AG10803 (cell line): ENCODE data around the genes TMEM92 and ANKRD40CL.

DNA sequence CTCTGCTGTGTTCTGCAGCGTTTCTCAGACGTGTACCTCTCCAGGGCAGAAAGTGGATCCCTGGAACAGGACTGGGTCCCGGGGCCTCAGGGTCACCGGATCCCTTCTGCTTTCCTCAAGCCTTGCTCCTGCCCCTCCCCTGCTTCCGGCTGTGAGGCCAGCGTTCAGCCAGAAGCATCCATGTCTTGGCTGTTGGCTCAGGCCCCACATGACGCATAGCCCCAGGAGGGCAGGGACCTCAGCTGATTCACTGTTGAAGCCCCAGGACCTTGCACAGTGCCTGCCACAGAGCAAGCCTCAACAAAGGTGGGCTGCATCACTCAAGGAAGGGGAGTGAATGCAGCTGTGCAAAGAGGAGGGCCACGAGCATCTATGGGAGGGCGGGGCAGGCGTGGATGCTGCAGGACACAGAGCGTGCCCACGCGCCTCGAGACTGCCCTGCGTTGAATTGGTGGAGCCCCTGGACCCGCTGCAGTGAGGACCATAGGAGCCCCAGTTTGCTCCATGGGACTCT is 28.3 kb upstream of the ITGA3 start:
- RRBS: 0% methylated on average over 1 of the region's 16 CpGs

- RRBS: no CpG with 5 or more reads among the region's 13 CpGs
Observed at GRCh38 chr17:50047255-50048168, 8.4 kb upstream of the ITGA3 start.

DNA sequence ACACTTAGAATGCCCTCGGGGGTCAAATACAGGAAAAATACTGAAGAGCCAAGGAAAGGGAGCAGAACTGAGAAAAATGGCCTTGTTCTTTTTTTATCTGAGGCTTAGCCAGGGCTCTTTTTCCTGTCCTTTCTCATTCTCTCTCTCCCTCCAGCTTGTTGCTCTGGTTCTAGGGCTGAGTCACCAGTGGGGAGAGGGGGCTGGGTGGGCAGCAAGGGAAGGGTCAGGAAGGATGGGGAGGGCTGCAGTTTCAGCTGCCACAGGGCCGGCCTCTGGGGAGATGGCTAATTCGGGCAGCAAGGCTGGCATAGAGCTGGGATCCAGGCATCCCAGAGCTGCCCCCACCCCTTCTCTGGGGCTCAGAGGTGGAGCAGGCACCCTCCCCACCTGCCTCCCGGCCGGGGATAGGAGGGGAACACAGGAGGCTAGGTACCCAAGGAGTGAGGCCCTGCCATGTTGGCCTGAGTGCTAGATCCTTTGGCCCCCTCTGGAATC is 3.9 kb downstream of the ITGA3 start:
- RRBS: no CpG with 5 or more reads among the region's 5 CpGs

GRCh38 chr17:50063849-50064329 is 8.0 kb downstream of the ITGA3 start:
- RRBS: 96% methylated on average over 3 of the region's 11 CpGs

- RRBS: no CpG with 5 or more reads among the region's 19 CpGs
Observed at GRCh38 chr17:50100690-50101405, 5.7 kb downstream of the PDK2 start.

GRCh38 chr17:50144214-50145377 is 5.9 kb downstream of the PPP1R9B start:
- RRBS: no CpG with 5 or more reads among the region's 20 CpGs

- RRBS: no CpG with 5 or more reads among the region's 10 CpGs
Observed at GRCh38 chr17:50259707-50260128, 14.5 kb upstream of the TMEM92 start.

GRCh38 chr17:50268790-50269274 is 5.4 kb upstream of the TMEM92 start:
- RRBS: no CpG with 5 or more reads among the region's 5 CpGs

GRCh38 chr17:50274227-50275010 is at the start of gene TMEM92:
TSS of gene TMEM92 (plus strand) at chr17:50274466.
- RRBS: no CpG with 5 or more reads among the region's 22 CpGs

DNA sequence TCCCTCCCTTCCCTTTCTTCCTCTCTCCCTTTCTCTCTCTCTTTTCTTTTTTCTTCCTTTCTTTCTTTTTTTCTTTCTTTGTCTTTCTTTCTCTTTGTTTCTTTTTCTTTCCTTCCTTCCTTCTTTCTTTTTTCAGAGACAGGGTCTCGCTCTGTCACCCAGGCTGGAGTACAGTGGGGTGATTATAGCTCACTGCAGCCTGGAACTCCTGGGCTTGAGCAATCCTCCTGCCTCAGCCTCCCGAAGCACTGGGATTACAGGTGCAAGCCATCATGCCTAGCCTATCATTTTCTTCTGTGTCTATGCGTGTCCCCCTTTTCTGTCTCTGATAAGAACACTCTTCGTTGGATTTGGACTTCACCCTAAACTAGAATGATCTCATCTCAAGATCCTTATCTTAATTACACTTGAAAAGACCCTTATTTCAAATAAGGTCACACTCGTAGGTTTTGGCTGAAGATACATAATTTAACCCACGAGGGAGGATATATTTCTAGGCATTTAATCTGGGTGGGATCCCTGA is 11.8 kb downstream of the TMEM92 start:
- RRBS: no CpG with 5 or more reads among the region's 6 CpGs

GRCh38 chr17:50359895-50360673 is 12.9 kb downstream of the MRPL27 start:
- RRBS: no CpG with 5 or more reads among the region's 19 CpGs

- RRBS: no CpG with 5 or more reads among the region's 10 CpGs
Observed at GRCh38 chr17:50419718-50420076, 6.3 kb upstream of the ACSF2 start.

GRCh38 chr17:50476309-50476947 is 2.2 kb upstream of the RSAD1 start:
- RRBS: no CpG with 5 or more reads among the region's 16 CpGs

- RRBS: no CpG with 5 or more reads among the region's 7 CpGs
Observed at GRCh38 chr17:50767322-50767772, at the start of gene ANKRD40CL. TSS of gene ANKRD40CL (minus strand) at chr17:50767518.

DNA sequence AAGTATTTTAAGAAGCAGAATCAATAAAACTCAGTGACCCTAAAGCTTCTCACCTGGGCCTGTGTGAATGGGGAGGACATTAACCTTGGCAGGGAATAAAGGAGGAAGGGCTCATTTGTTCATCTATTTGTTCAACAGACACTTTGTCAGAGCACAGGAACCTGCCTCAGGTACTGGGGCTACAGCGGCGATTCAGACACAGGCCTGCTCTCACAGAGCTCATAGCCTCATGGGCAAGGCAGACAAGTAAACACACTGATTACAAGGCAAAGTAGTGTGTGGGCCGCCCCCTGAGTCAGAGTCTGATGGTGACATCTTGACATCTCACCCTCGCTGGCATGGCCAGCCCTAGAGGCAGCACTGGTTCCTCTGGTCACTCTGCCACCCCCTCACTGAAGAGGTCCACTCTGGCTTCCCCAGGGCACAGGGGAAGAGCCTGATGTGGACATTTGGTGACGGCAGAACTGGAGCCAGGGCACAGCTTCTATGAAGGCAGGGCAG is 32.8 kb upstream of the TOB1 start:
- RRBS: no CpG with 5 or more reads among the region's 5 CpGs

DNA sequence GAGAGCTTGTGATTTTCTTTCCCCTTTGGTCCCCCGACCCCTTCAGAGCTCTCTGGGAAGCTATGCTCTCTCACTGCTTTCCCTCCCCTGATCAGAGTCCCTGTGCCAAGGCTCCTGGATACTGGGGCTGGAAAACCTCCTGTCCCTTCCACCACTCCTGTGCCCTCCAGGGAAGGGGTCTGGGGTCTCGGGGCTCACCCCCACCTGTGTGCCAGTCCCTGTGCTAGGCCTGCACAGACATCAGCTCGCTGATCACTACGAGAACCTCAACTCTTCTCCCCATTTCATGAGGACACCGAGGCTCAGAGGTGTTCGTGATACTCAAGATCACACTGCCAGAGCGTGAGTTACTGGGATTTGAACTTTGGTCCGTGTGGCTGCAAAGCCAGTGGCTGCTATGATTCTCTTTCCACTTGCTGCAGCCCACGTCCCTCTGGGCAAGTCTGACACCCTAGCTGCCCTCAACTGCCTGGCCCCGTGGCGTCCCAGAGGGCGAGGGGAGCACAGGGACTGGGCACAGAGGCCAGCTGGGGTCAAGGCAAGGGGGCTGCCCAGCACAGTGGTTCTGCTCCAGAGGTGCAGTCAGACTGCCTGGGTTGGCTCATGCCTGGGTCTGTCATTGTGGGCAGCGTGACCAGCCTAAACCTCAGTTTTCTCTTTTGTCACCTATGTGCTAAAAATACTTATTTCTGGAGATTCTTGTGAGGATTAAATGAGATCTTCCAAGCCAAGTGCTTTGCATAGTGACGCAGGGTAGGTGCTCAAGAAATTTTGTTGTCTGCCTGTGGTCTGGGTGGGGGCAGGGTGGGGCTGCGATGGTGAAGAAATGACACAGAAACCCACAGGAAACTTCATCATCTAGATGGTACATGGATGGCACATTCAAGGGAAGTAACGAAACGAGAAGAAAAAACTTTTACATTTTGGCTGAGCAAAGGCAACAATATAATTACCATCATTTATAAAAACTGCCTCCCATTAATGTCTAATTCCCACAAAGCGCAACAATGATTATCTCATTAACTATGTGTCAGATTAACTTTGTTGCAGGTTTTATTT is 43.9 kb upstream of the TOB1 start:
- RRBS: no CpG with 5 or more reads among the region's 18 CpGs

DNA sequence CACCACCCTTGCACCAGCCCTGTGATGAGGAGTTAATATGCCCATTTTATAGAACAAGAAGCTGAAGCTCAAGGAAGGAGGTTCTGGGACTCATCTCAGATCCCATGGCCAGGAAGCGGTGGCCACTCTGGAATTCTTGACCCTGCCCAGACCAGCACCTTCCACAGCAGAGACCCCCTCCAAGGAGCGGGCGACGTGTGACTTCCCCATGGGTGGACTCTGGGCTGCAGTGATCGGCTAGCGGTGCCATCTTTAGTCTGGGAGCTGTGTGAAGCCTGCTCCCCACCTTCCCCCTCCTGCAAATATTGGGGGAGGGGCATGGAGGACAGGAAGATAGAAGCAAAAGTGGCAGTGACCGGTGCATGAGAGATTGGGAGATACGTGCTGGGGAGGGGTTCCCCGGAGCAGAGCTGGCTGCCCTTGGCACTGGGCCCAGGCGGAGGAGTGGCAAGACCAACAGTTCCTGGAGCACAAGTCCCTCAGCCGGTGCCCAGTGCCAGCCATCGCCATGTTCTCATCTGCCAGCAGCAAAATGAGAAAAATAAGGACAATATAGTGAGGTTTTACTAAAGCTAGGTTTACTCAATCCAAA is 81.9 kb upstream of the TOB1 start:
- RRBS: 53% methylated on average over 4 of the region's 12 CpGs

DNA sequence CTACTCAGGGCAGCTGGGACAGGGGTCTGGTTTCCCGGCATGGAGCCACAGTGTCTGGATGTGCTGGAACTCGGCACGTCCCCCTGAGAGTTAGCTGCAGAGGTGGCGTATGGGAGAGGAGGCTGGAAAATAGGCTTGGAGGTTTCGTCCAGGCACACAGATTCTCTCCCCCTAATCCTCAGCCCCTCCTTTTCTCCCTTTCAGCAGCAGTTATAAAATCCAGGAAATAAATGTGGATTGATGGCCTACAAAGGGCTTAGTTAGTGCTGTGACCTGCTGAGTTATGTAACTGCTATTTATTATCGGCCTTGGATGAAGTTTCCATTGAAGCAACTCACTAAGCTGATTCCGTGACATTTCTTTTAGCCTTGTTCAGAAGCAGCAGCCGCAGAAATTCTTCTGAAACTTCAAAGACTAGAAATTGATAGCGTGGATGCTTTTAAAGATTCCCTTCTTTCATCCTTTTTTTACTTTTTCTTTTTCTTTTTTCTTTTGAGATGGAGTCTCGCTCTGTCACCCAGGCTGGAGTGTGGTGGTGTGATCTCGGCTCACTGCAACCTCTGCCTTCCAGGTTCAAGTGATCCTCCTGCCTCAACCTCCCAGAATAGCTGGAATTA is 89.7 kb upstream of the TOB1 start:
- RRBS: no CpG with 5 or more reads among the region's 11 CpGs

DNA sequence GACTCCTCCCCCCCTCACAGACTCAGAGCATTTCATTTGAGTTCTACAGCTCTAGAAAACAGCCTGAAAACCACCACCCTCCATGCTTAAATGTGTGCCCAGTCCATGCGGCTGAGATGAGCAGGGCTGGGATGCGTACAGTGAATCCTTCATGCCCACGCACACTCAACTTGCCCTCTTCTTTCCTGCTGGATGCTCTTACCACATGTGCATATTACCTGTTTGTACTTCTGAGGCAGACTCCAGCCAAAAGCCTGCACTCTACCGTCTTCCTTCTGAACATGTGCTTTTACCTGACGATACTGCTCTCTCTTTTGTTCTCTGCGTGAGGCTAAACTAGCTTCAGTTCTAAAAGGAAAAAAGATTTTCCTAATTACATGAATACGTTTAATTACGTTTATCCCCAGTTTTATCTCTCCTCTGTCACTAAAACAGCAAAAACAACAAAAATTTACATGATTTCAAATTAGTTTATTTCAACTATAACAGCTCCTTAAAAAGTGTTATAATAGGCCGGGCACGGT is 124.3 kb downstream of the SPAG9 start:
- RRBS: no CpG with 5 or more reads among the region's 10 CpGs

GRCh38 chr17:51258624-51259071 is 1.2 kb downstream of the MBTD1 start:
- RRBS: no CpG with 5 or more reads among the region's 4 CpGs